Bronchial epithelial cell (primary cell): ENCODE measurements around the gene GNAO1.

- RRBS, 2 experiments: no CpG with 5 or more reads among the region's 8 CpGs
Measured at GRCh38 chr16:56102038-56102519, 89.2 kb upstream of the GNAO1 start.

DNA sequence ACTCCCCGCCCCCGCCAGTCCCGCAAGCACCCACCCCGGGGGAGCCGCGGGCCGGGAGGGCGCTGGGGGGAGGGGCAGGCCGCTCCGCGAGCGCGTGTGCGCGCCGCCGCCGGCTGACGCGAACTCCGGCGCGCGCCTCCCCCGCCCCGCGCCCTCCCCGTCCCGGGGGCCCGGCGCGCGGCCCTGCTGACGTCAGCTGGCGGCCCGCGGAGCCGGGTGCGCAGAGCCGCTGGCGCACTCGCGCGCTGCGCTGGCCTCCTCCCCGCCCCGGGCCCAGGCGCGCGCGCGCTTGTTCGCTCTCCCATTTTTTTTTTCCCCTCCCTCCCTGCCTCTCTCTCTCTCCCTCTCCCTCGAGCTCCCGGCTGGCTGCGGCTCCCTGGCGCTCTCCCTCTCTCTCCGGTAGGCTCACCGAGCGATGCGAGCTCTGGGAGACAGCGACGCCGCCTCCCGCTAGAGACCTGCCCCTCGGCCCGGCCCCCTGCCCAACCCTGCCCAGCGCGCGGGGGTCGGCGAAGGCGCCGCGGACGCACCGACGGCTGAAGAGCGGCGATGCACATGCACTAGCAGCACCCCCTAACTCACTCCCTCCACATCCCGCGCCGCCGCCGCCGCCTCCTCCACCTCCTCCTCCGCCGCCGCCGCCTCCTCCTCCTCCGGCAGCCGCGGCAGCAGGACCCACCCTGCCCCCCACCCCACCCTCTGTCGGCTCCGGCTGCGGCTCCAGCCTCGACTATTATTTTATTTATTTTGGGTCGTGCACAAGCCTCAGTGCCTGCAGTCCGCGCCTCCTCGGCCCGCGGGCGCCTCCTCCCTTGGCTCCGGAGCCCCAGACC lies at the start of gene GNAO1:
TSS of gene GNAO1 (plus strand) at position 336 of the 833 bp plus-strand sequence.
- RRBS, 2 experiments: 2% methylated on average over 67 to 72 of the region's 105 CpGs

DNA sequence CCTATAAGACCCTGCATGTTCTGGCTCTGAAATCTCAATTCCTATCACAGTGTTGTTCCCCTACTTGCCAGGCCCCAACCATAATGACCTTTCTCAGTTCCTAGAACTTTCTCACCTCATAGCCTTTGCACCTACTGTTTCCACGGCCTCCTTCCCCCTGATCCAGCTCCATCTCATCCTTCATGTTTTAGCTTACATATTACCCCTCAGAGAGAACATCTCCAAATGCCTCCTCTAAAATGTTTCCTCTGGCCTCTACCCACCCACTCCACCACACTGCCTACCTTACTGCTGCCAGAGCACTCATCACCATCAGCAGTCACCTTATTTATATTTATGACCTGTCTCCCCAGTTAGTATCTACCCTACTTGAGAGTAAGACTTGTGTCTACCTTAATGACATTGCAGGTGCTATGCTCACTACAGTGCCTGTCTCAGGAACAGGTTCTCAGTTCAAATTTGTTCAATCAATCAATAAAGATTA lies 41.3 kb downstream of the AMFR start:
- RRBS, 2 experiments: no CpG with 5 or more reads among the region's 1 CpG

GRCh38 chr16:56647433-56648435 lies 4.0 kb upstream of the MT1B start:
- RRBS, 2 experiments: 53 to 65% methylated on average over 10 of the region's 35 CpGs

- RRBS, 2 experiments: no CpG with 5 or more reads among the region's 6 CpGs
Measured at GRCh38 chr16:56691944-56692509, 9.8 kb downstream of the MT1X start.

- RRBS, 2 experiments: no CpG with 5 or more reads among the region's 7 CpGs
Measured at GRCh38 chr16:56743545-56744303, 13.8 kb downstream of the NUP93 start.

DNA sequence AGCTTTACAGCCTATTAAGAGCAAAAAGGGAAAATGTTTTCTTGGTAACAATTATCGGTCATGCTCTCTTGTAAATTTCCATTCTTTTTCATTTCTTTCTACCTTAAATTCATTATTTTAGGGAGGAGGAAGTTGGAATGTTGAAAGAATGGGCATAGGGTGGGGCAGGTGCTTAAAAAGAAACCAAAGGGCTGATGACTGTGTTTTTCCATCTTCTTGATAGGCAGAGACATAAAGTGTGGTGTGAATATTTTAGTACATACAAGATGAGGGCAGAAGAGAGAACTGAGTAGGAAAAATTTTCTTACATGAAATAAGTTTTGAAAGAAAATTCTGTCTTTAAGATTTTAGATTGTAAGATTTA lies 20.1 kb downstream of the NUP93 start:
- RRBS, 2 experiments: no CpG with 5 or more reads among the region's 1 CpG

GRCh38 chr16:56872800-56873284 lies 7.8 kb downstream of the SLC12A3 start:
- RRBS, 2 experiments: no CpG with 5 or more reads among the region's 6 CpGs

- RRBS, 2 experiments: no CpG with 5 or more reads among the region's 20 CpGs
Measured at GRCh38 chr16:56912689-56913824, 18.9 kb upstream of the HERPUD1 start.

GRCh38 chr16:56917902-56918576 lies 13.9 kb upstream of the HERPUD1 start:
- RRBS, 2 experiments: no CpG with 5 or more reads among the region's 7 CpGs

DNA sequence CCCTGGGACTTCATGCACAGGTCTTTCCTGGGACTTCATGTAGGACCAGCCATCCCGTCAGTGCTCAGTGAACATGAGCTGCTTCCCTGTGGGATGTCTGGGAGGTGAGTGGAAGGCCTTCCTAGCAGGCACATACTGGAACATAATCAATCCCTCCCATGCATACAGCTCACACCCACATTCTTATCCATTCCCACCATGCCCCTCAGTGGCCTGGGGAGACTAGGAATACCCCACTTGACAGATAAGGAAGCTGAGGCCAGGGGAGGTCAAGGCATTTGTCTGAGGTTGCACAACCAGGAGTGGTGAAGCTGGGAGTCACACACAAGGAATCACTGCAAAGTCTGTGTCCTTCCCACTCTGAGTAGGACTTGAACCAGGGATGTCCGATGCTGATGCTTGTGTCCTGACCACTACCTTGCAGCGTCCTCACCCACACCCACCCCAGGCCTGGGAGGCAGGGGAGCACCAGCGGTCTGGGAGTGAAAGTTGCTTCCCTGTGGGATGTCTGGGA lies 1.1 kb upstream of the NLRC5 start:
- RRBS, 2 experiments: no CpG with 5 or more reads among the region's 4 CpGs

- RRBS, 2 experiments: no CpG with 5 or more reads among the region's 5 CpGs
Measured at GRCh38 chr16:56998844-56999114, 9.4 kb downstream of the NLRC5 start.

DNA sequence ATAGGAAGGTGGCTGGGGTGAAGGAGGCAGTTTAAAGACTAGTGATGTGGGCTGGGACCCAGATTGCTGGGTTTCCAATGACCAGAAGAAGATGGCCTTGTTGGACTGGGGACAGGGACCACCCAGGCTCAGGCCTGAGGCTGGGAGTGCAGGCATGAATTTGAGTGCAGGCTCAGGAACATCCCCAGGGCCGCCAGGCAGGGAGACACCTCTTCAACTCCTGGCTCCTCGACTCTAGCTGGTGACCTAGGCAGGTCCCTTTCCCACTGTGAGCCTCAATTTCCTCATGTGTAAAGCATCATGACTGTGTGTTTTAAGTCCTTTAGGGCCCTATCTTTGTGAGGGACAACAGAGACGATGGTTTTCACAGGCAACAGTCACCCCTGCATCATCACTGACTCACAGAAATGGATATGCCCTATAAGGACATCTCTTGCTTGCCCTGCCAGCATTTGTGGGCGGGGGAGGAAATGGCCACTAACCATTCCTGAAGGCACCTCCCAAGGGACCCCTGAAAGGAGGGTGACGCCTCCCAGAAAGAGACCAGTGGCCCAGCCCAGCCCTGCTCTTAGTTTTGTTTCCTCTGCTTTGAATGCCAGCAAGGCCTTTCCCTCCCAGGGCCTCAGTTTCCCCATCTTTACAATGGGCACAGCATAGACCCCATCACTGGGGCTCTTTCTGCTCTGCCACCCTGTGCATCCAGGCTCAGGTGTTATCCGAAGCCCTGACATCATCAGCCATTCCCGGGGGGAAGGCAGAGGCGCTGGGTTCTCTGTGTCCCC lies 11.2 kb downstream of the NLRC5 start:
- RRBS, 2 experiments: no CpG with 5 or more reads among the region's 8 CpGs

GRCh38 chr16:57040983-57041930 lies 51.1 kb upstream of the CPNE2 start:
- RRBS, 2 experiments: no CpG with 5 or more reads among the region's 11 CpGs

GRCh38 chr16:57125457-57126074 lies 33.2 kb downstream of the CPNE2 start:
- RRBS, 2 experiments: no CpG with 5 or more reads among the region's 9 CpGs

- RRBS, 2 experiments: no CpG with 5 or more reads among the region's 19 CpGs
Measured at GRCh38 chr16:57128664-57129605, 36.6 kb downstream of the CPNE2 start.

GRCh38 chr16:57152141-57152458 lies 33.7 kb downstream of the PSME3IP1 start:
- RRBS, 2 experiments: no CpG with 5 or more reads among the region's 1 CpG

DNA sequence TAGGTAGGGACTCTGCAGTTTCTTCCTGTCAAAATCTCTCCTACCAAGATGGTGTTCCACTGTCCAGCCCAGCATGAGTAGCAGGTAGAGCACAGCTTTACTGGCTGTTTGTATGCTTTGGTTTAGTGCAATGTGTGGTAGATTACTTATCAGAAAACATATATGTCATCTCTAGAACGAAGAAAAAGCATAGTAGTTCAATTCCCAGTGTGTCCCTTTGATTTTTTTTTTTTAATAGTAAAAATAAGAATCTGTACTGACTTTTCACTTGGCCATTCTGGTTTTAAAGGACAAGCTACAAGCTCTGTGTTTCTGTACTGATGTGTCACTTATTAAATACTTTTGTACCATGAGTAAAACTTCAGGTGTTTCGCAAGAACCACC lies 8.2 kb downstream of the ARL2BP start:
- RRBS, 2 experiments: no CpG with 5 or more reads among the region's 2 CpGs

DNA sequence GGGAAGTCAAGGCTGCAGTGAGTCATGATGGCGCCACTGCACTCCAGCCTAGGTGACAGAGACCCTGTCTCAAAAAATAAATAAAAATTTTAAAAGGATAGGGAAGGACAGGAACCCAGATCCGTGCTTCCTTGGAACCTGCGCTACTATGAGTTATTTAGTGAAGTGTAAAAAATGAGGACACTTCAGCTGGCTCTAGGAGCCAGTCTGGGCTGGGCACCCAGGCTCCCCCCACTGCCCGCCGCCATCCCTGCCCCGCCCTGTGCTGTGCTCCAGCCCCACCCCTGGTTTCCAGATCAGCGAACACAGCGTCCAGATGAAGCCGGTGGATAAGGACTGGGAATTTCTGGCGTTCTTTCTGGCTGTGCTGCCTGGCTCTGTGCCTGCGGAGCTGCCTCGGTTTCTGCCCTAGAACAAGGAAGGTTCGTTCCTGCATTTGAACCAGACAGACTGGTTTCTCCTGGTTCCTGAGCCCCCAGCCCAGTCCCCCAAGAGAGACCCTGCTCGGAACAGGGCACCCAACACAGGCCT lies 18.5 kb downstream of the PLLP start:
- RRBS, 2 experiments: no CpG with 5 or more reads among the region's 14 CpGs

DNA sequence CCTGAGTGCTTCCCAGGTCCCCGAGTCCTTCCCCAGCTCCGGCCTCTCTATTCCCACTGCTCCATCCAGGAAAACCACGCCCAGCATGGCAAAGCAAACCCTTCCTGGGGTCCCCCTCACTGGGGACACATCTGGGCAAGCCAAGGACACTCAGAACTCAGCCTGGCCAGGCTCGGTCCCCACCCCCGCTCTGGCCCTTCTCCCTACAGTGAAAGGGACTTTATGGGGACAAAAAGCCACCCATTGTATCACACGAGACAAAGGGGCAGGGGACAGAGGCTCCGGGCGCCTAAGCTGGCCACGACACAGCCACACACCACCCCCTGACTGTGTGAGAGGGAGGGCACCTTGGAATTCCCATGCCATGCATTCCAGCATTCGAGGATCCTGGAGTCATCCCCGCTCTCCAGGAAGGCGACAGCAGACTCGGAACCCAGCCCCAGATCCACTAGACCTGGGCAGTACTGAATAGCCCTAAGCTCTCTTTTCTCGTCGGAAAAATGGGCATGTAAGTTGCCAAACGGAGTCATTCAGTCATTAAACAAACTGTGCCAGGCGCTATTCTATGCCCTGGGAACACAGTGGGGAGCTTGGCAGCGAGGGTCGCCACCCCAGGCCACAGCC lies 14.0 kb downstream of the PLLP start:
- RRBS, 2 experiments: no CpG with 5 or more reads among the region's 19 CpGs